OCI-LY7 (cell line): Measurements from ENCODE around the genes OR6X1, OR4D5, OR10D3, OR8D2, CHEK1, PATE3 and VSIG10L2.

- PRO-cap, result no peak
- RAMPAGE, long total RNA, result no peak
Measured at GRCh38 chr11:123754337-123754789, at the start of gene OR6X1. Gene OR6X1, minus strand, starts transcription at chr11:123754518.

GRCh38 chr11:123939298-123939802 is at the start of gene OR4D5:
Gene OR4D5, plus strand, starts transcription at chr11:123939617.
- PRO-cap, result no peak
- RAMPAGE, long total RNA, result no peak

DNA sequence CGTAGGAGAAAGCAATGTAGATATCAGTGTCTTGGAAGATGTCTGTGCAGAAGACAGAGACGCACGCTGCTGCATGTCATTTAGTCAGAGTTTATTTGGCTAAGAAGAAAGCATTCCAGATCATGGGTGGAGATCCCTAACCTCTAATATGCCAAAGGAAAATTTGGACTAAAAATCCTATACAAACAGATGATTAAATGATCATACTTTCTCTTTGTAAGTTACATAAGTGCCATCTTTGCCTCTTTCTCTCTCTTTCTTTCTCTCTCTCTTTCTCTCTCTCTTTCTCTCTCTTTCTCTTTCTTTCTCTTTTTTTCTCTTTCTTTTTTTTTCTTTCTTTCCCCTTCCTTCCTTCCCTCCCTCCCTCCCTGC is at the start of gene OR10D3:
OR10D3 (plus strand) TSS at position 178 of the 372 bp plus-strand sequence.
- PRO-cap, result no peak
- RAMPAGE, long total RNA, result no peak

DNA sequence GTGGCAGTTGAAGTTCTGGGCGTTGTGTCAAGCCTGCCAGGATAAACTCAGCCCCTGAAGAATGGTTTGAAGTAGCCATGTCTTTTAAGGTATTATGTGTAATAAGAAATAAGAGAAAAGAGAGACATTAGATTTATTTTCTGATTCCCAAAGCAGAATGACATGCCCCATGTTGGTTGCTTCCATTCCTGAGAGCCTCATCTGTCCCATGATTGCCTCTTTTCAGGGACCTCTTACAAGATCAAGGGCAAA is at the start of gene OR8D2:
OR8D2 (minus strand) TSS at position 79 of the 252 bp plus-strand sequence.
- PRO-cap, result no peak
- RAMPAGE, long total RNA, result no peak

DNA sequence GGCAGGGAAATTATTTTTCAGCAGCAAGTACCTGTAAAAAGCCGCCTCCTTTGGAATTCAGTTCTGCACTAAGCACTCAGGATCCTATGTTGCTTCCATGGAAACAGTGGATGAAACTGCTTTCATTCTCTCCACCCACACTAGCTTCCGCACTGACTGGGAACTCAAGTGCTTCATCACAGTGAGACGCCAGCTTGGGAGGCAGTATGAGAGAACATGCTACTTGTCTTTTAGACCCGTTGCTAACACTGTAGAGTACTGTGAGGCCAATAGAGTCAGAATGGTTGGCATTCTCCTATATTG is 16.3 kb downstream of the SIAE start:
- PRO-cap, result no peak
- RAMPAGE, long total RNA, result no peak

GRCh38 chr11:124673063-124673650 is 382 bp downstream of the SIAE start:
- PRO-cap, result no peak
- RAMPAGE, long total RNA, result no peak

DNA sequence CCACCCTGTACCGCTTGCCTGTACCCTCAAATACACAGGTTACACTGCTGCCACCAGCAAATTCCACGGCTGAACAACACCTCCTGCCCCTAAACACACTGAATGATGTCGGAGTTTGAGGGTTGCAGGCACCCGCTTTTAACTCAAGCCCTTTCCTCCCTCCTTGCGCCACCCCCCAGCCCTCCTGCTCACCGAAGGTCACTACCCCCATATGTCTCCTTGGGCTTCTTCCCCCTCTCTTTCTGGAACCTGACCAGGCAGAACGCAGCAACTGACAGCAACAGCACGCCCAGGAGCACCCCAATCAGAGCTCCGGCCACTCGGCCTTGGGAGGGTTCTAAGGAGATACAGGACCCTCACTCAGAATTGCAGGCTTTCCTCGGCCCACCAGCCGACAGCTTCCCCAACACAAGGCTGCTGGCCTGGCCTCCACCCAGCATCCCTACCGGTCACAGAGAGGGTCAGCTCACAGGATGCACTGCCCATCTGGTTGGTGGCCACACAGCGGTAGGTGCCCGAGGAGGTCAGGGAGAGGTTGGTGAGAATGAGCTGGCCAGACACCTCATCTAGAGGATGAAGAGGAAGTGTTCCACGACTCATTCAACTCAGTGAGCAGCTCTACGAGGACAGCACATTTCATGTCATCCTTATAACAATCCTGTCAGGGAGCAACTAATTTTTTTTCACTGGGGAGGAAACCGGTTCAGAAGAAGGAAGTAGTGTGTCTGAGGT is 3.7 kb downstream of the VSIG2 start:
- PRO-cap, result no peak
- RAMPAGE, long total RNA, result no peak

DNA sequence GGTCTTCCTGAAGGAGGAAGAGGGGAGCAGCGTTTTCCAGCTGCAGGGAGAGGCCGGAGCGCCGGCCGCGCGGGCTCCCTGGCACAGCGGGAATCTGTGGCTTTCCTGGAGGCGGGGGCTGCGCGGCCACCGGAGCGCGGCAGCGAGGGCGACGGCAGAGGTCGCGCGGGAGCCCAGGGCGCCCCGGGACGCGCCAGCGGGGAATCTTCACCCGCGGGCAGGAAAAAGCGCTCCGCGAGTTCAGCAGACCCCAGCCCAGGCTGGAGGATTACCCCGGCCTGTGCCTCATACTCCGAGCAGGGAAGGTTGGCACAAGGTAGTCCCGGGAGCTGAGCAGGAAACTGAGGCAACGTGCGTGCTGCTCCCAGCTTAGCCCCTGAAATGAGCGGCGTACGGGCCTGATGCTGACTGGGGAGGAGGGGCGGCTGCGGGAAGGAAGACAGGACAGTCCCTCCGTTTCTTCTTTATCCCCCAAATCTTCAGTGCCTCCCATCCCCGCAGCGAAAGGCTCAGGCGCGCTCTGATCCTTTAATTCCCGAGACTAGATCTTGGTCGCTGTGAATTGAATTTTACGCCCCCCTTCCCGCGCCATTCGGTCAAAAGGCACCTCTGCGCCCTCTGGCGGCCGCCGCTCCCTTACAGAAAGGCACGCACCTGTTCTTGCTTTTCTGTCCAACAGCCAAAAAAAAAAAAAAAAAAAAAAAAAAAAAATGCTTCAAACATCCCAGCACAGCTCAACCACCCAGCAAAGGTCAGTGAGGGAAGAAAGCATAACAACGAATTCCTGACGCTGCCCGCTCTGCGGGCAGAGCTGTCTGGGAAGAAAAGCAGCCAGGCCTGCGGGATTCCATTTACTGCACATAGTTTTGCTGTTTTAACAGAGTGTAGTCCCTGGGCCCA is 873 bp upstream of the ESAM start:
- PRO-cap, result unidirectional peak, minus-strand start at position 383 of the sequence; unidirectional peak, minus-strand start at position 543 of the sequence
- RAMPAGE, long total RNA, result no peak

- PRO-cap, result no peak
- RAMPAGE, long total RNA, result no peak
Measured at GRCh38 chr11:124891066-124891665, 6.5 kb downstream of the ROBO4 start.

GRCh38 chr11:125236028-125236411 is 71.5 kb downstream of the PKNOX2 start:
- PRO-cap, result no peak
- RAMPAGE, long total RNA, result no peak

- PRO-cap, result no peak
- RAMPAGE, long total RNA, result no peak
Measured at GRCh38 chr11:125272851-125273505, 108.4 kb downstream of the PKNOX2 start.

DNA sequence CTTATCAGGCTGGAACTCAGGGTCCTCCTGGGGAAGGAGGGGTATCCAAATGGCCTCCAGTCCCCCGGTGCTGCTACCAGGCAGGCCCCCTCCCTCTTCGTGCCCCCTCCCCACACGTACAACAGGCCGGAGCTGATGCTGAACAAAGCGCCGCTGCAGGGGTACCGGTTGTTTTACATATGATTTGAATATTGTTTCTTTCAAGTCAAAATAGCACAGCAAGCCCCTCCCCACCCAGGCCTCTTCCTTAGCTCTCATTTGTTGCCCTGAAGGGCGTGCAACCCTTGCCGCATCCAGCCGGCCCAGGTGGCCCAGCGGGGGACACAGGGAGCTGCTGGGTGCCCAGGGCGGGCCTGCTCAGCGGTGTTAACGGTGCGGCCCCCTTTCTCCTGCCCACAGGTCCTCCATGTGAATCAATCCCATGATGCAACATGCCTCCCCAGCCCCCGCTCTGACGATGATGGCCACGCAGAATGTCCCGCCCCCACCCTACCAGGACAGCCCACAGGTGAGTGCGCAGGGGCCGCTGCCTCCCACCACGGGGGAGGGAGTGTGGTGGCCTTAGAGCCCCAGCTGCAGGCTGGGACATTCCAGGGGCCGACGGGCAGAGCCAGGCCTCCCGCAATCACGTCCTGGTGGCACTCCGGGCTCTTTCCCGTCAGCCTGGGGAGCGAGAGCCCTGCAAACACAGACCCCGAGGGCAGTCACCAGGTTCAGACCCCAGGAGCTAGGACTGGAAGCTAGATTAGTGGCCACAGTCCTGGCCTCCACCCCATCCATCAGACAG is 145.0 kb downstream of the FEZ1 start:
- PRO-cap, result no peak
- RAMPAGE, long total RNA, result no peak

DNA sequence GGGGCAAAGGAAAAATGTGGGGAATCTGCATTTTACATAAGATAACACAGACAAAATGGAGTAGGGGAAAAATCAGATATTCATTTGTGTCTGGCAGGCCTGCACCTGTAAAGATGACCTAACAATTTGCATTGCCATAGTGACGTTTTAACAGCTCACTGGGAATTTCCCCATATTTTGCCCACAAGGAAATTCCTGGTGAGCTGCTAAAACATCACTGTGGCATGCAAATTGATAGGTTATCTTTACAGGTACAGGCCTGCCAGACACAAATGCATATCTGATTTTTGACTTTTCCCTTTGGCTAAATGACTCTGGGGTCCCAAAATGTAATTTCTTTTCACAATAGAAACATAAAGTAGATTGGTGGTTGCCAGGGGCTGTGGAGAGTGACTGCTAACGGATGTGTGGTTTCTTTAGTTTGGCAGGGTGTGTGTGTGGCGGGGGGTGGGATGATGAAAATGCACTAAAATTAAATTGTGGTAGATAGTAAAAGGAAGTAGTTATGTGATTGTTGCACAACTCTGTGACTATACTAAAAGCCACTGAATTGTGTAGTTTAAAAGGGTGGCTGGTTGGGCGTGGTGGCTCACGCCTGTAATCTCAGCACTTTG is 18.3 kb upstream of the FEZ1 start:
- PRO-cap, result no peak
- RAMPAGE, long total RNA, result no peak

DNA sequence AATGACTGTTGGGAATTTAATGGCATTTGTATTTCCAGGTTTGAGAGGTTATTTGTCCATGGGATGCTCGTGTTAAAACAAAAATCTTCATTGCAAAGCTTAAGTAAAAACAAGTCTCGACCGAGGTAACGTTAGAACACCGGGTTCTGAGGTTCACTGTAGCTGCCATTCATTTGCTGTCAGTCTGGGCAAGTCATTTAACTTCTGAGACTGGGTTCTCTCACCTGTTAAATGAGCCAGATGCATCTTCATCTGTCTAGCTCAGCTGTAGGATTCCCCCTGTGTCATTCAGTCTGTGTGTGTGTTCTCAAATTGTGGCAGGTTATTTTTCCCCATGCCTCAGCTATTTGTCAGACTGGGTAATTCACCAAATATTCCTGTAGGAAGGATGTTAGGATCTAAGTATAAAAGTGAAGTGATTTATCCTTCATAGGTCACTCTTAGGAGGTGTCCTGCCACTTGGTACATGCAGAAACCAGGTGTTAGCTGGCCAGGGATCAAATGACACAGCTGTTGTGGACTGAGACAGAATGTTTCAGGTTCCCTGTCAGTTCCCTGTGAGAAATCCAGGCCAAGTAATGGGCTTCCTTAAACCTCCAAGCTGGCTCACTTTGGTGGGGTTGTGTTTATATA is 905 bp downstream of the EI24 start:
- PRO-cap, result no peak
- RAMPAGE, long total RNA, result no peak

DNA sequence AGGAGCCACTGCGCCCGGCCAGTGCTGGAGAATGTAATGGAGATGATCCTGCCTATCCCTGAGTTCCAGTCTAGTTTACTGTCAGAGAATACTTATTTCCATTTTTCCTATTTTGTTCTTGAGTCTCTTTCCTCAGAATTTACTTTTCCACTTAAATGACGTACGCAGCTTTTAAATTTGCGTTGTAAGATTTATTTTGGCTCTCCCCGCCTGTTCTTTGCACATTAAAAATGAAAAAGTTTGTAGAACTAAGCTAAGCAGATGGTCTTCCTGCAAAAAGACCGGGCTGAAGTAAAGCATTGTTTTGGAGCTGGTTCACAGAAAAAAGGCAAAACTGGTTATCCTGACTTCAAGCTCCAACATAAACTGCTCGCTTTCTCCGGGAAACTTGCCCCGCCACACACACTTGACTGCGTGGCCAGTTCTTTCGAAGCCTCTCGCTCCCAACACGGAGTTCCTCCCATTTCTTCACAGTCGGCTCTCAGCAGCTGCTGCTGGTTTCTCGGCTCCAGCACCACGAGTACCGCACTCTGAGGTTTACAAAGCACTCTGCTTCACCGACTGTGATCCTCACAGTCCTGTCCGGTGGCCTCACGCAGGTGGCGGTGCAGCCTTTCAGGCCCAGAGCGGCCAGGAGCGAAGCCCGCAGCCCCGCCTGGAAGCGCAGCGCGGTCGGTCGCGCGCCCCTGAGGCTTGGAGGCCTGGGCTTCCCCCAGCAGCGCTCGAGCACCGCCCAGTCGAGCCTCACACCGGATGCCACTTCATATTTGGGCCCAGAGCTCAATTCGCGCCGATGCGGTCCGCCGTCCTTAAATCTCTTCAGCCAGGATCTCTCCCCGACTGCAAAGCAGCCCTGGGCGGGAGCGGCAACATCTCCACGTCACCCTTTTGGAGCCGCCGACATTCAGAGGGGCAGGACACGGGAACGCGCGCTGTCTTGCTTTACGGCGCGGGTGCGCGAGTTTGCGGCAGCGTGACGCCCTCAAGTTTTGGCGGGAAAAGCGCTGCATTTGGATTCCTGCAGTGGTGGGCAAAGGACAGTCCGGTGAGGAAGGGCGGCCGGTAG is at the start of gene CHEK1:
CHEK1 (plus strand) TSS at position 196 of the 1,066 bp plus-strand sequence.
- PRO-cap, result bidirectional peak, plus-strand start at position 1,010 of the sequence, minus-strand start at position 844 of the sequence
- RAMPAGE, long total RNA, result start-site peak on the minus strand centred at position 893 of the sequence, 63 bp wide, 87 and 24 reads in 2 replicates

DNA sequence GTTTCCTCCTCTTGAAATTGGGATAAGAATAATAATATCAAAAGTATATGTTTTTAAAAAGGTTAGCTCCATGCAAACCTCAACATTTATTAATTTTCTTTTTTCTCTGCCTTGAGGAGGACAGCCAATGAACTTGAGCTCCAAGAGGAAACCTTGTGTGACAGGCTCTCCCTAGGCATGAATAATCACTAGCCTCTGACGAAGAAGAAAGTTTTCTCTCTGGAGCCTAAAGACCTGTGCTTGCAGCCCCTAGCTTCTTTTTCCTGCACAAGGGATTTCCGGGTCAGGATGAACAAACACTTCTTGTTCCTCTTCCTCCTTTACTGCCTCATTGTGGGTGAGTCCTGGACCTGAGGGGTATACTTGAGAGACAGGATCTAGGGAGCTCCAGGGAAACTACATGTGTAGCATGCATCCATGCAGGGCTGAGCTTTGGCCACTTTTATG is at the start of gene PATE3:
PATE3 (plus strand) TSS at position 264 of the 447 bp plus-strand sequence.
- PRO-cap, result no peak
- RAMPAGE, long total RNA, result no peak

DNA sequence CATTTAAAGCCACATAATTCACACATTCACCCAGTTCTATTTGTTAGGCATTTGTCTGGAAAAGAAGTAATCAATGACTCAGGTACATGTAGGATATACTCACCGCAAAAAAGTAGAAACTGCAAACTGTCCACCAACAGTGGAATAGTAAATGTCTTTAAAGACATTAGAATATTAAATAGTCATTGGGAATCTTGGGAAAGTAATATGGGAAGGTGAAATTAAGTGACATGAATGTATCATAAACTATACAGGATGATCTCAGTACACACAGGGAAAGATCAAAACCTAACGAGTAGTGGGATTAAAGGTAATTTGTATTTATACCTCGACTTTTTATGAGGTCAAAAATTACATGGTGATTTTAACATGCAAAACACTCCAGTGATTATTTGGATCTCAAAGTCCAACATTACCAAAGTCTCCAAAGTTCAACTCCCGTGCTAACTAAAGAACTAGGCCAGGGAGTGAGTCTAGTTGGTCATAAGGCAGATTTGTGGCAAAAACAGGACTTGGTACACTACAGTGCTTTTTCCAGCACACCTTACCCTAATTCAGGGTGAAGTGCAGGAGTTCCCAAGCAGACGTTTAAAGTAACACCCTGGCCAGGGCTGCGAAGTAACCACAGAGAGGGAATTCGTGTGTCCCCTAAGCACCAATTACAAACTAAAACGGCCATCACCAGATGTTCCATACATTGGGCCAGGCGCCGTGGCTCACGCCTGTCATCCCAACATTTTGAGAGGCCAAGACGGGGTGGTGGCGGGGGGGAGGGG is 1.2 kb downstream of the PUS3 start:
- PRO-cap, result no peak
- RAMPAGE, long total RNA, result no peak

GRCh38 chr11:125946029-125946328 is at the start of gene VSIG10L2:
Gene VSIG10L2, plus strand, starts transcription at chr11:125946044.
- PRO-cap, result no peak
- RAMPAGE, long total RNA, result no peak

GRCh38 chr11:125957127-125957762 is 11.4 kb downstream of the VSIG10L2 start:
- PRO-cap, result no peak
- RAMPAGE, long total RNA, result no peak

DNA sequence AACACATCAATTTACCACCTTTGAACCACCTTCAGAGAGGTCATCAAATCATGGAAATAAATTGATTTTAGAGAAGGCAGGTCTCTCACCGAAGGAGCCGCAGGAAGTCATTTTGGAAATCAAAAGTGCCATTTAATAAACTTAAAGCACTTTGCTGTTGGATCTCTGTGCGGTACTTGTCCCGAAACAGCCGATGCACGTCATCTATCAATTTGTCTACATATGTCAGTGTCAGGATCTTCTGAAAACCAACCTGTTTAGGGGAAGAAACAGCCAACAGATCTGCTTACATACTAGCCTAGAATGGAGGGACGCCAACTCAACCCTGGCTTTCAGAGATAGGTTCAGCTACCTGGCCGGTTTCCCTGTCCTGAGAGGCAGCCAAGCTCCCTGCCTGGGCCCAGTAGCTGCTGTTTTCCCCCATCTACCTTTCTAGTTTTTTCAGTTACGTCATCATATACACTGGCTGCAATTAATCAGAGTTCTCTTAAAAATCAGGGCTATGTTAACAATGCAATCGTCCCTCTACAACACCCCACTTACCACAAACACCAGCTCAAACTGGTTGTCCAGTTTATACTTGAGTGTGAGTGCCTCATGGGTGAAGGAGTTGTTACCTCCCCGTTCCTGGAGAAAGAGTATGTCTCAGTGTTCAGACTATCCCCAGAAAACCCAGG is 1.1 kb downstream of the SRPRA start:
- PRO-cap, result no peak
- RAMPAGE, long total RNA, result no peak